ENCODE measurements around the genes APRT, CBFA2T3 and ZNF778.

- PRO-cap, result no peak
- RAMPAGE, long total RNA, 5 experiments, result start-site peak on the minus strand in 2 of 5 experiments, at chr16:88725050-88725654 at its widest, 15 to 21 reads per replicate
- RRBS, result 88% methylated on average over 6 of the region's 18 CpGs
Measured at GRCh38 chr16:88725232-88725634, 18.9 kb downstream of the CTU2 start.

GRCh38 chr16:88779500-88780729 lies 5.1 kb downstream of the PIEZO1 start:
- PRO-cap, result no peak
- RAMPAGE, long total RNA, 5 experiments, result no peak in any of the 5 experiments
- RRBS, result 33% methylated on average over 11 of the region's 36 CpGs

DNA sequence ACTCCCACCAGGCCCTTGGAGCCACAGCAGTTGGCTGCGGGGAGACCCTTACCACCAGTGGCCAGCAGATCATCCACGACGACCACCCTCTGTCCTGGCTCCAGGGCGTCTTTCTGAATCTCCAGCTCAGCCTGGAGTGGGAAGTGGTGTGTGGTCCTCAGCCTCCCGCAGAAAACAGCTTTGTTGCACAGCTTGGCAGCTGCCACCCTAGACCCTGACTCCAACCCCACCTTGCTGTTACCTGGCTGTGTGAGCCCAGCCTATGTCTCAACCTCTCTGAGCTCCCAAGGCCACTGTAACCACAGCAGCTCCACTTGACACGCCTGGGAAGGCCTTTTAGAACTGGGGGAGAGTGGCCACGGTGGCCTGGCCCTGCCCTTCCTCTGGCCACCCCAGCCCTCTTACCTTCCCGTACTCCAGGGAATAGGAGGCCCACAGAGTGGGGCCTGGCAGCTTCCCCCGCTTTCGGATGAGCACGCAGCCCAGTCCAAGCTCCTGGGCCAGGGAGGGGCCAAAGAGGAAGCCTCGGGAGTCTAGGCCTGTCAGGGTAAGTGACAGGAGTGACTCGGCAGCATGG lies 1.6 kb downstream of the APRT start:
- PRO-cap, result no peak
- RAMPAGE, long total RNA, 5 experiments, result start-site peak on the minus strand in 1 of 5 experiments, centred at position 501 of the sequence, 8 reads per replicate
- RRBS, result no CpG with 5 or more reads among the region's 13 CpGs

- PRO-cap, result bidirectional peak, plus-strand start at chr16:88812068, minus-strand start at chr16:88811938; bidirectional peak, plus-strand start at chr16:88812351, minus-strand start at chr16:88812153
- RAMPAGE, long total RNA, 5 experiments, result start-site peak on the minus strand in 5 of 5 experiments, at chr16:88811905-88811930 at its widest, 32 to 247 reads per replicate
- RRBS, result 2% methylated on average over 36 of the region's 100 CpGs
Measured at GRCh38 chr16:88811697-88812599, at the start of gene APRT. APRT (minus strand) TSS chr16:88811928.

DNA sequence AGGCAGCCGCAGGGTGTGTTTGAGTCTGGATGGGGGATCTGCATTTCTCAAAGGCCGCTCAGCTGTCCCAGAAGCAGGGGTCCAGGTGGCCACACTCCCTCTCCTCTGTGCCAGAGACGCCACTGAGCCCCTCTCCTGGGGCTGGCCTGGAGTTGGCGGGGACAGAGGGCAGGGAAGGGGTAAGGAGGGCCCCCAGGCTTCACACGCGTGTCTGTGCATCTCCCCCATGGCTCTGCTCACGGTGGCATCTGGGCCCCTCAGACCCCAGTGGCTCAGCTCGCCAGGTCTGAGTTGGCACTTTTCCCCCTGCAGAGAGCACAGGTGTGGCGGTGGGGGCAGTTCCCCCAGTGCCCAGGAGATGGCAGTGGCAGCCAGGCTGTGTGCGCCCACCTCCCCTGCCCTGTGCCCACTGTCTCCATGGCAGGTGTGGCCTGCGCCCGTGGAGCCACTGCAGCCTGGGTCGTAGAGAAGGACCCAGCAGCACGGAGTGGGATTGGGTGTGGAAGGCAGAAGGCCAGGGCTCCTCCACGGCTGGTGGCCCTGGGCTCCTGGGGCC lies 4.2 kb upstream of the APRT start:
- PRO-cap, result no peak
- RAMPAGE, long total RNA, 5 experiments, result start-site peak on the minus strand in 2 of 5 experiments, centred at positions 232 to 320 of the sequence, 6 to 16 reads per replicate
- RRBS, result no CpG with 5 or more reads among the region's 15 CpGs

DNA sequence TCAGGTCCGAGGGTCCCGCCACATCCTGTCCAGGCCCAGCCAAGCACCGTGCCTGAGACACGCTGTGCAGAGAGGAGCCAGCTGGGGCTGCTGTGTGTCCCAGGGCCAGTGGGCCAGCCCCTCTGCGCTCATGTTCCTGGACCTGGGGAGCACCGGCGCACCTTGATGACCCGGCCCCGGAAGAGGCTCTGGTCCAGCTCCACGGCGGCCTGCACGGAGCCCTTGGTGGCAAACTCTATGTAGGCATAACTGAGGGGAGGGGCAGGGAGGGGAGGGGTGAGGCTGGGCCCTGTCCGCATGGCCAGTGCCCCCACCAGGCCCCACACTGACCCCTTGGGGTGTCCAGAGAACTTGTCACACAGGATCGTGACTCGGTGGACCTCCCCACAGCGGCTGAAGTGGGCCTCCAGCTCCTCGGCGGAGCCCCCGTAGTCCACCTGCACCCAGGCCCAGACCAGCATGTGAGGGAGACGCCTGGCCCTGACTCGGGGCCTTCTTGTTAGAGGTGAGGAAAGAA lies 1.7 kb downstream of the PABPN1L start:
- PRO-cap, result no peak
- RAMPAGE, long total RNA, 5 experiments, result no peak in any of the 5 experiments
- RRBS, result no CpG with 5 or more reads among the region's 21 CpGs

DNA sequence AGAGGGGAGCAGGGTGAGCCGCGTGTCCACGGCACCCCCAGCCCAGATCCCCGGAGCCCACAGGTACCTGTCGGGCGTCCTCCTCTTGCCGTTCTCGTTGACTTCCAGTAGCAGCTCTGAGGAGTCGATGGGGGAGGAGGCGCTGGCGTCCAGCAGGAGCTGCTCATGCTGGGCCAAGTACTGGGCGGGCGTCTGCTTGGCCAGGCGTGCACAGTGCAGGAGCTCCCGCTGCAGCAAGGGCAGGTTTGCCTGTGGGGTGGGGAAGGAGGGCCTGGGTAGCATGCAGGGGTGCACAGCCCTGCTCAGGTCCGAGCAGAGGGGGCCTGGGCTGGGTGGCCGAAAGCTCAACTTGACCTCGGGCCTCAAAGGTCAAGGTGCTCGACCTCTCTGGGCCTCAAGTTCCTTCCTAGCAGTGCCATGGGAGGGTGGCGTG lies 19.4 kb upstream of the PABPN1L start:
- PRO-cap, result no peak
- RAMPAGE, long total RNA, 5 experiments, result no peak in any of the 5 experiments
- RRBS, result 90% methylated on average over 4 of the region's 20 CpGs

DNA sequence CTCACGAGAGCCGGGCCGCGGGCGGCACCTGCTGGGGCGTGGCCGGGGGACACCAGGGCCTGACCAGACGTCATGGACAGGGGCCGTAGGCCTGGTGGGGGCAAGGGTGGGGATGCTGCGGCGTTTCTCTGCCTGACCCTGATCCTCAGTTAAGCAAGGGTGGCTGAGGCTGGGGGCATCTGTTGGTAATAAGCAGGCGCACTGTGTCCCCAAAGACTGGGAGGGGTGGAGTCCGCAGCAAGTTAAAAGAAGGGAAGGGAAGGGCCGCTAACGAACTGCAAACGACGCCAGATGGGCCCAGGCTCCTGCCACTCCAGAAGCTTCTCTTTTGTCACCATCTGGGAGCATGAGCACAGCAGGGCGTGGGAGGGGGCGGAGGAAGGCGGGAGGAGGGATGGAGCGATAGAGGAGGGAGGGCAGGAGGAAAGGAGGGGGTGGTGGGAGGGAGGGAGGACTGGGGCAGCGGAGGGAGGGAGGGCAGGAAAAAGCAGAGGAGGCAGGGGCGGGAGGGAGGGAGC lies 22.5 kb upstream of the PABPN1L start:
- PRO-cap, result no peak
- RAMPAGE, long total RNA, 5 experiments, result no peak in any of the 5 experiments
- RRBS, result 76% methylated on average over 2 of the region's 23 CpGs

GRCh38 chr16:88974212-88974657 lies 2.8 kb downstream of the CBFA2T3 start:
- PRO-cap, result no peak
- RAMPAGE, long total RNA, 5 experiments, result no peak in any of the 5 experiments
- RRBS, result no CpG with 5 or more reads among the region's 21 CpGs

- PRO-cap, result no peak
- RAMPAGE, long total RNA, 5 experiments, result no peak in any of the 5 experiments
- RRBS, result 53% methylated on average over 17 of the region's 26 CpGs
Measured at GRCh38 chr16:88976108-88976806, 750 bp downstream of the CBFA2T3 start.

DNA sequence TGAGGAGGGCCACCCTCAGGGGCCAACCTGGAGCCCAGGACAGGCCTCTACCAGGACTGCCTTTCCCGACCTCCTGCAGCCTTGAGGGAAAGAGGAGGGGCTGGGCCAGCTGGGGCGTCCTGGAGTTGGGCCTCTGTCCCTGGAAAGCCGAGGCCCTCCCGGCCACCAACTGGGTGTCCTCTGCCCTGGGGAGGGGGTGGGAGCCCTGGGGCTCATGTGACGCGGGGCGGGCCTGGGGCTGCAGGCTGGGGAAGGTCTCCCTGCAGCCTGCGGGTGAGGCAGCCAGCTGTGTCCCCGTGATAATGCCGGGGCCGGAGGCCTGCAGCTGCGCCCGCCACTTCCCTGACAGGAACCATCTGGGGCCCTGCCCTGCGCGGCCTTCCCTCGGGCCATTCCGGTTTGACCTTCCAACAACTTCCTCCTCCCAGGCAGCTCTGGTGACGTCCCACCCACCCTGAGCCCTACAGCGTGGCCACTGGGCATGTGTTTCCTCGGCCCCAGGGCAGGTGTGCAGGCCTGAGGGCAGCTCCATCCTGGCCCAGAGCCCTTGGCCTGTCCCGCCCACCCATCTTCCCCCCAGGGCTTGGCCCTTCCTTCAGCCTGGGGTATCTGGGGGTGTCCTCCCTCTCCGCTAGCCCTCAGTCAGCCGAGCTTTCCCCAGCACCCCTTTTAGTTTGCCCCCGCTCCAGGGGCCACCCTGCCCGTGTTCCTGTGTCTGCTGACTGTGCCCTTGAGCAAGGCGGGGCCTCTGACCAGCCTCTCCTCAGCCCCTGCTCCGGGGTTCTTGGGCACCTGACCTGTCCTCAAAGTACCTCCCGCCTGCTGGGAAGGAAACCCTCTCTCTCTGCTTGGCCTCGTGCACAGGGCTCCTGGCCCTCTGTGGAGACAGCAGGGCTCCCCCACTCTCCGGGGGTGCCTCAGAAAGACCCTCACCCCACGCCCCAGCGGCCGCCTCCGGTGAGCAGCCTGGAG lies at the start of gene CBFA2T3:
TSS of gene CBFA2T3 (minus strand) at position 401 of the 972 bp plus-strand sequence.
- PRO-cap, result unidirectional peak, minus-strand start at position 296 of the sequence; unidirectional peak, minus-strand start at position 354 of the sequence; unidirectional peak, minus-strand start at position 401 of the sequence
- RAMPAGE, long total RNA, 5 experiments, result no peak in any of the 5 experiments
- RRBS, result 43% methylated on average over 13 of the region's 34 CpGs

DNA sequence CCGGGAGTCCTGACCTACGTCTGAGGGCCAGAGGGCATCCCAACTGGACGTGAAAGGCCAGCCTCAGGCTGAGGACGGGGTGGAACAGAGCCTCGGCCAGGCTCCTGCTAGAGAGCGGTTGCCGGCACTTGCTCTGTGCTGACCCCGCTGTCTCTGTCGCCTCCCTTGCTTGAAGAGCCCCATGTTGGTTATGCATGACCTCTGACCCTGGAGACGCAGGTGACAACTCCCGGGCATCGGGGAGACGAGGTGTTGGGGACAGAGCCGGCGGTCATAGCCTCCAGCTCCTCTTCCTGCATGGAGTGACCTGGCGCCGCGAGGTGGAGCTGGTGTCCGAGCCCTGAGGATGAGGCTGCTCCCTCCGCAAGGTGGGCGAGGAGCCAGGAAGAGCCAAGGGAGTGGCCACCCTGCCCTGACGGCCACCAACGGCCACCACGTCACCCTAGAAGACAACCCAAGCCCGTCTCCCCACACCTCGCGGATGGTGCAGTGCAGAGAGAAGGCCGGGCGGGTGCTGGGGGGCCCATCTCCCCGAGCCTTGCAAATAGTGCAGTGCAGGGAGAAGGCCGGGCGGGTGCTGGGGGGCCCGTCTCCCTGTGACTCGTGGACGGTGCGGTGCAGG lies 40.3 kb upstream of the ACSF3 start:
- PRO-cap, result no peak
- RAMPAGE, long total RNA, 5 experiments, result no peak in any of the 5 experiments
- RRBS, result 26% methylated on average over 11 of the region's 36 CpGs

DNA sequence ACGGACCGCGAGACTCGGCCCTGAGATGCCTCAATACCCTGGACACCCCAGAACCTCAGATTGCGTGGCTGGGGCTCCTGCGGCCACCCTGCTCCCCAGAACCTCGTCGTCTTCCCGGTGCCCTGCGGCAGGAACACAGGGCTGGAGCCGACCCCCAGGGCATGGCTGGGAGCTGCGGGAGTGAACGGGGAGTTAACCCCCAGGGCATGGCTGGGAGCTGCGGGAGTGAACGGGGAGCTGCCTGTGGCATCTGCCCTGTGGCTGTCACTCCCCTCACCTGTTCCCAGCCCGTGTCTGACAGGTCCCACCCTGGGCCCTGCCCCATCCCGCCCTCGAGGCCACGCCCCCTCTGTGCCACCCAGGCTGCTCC lies 39.5 kb upstream of the ACSF3 start:
- PRO-cap, result no peak
- RAMPAGE, long total RNA, 5 experiments, result no peak in any of the 5 experiments
- RRBS, result 67% methylated on average over 7 of the region's 19 CpGs

DNA sequence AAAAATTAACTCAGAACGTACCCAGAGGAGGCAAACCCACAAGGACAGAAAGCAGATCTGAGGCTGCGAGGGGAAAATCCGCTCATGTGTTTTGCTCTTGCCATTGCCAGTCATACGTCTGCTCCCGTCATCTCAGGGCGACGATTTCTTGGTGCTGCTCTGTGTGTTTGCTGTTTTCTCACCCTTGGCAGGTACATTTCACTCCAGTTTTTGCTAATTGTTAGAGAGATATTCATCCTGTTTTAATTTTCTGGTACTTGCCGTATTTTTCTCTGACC lies 33.4 kb upstream of the ACSF3 start:
- PRO-cap, result no peak
- RAMPAGE, long total RNA, 5 experiments, result no peak in any of the 5 experiments
- RRBS, result no CpG with 5 or more reads among the region's 8 CpGs

- PRO-cap, result no peak
- RAMPAGE, long total RNA, 5 experiments, result no peak in any of the 5 experiments
- RRBS, result 64% methylated on average over 6 of the region's 43 CpGs
Measured at GRCh38 chr16:89113596-89114312, 20.1 kb downstream of the ACSF3 start.

DNA sequence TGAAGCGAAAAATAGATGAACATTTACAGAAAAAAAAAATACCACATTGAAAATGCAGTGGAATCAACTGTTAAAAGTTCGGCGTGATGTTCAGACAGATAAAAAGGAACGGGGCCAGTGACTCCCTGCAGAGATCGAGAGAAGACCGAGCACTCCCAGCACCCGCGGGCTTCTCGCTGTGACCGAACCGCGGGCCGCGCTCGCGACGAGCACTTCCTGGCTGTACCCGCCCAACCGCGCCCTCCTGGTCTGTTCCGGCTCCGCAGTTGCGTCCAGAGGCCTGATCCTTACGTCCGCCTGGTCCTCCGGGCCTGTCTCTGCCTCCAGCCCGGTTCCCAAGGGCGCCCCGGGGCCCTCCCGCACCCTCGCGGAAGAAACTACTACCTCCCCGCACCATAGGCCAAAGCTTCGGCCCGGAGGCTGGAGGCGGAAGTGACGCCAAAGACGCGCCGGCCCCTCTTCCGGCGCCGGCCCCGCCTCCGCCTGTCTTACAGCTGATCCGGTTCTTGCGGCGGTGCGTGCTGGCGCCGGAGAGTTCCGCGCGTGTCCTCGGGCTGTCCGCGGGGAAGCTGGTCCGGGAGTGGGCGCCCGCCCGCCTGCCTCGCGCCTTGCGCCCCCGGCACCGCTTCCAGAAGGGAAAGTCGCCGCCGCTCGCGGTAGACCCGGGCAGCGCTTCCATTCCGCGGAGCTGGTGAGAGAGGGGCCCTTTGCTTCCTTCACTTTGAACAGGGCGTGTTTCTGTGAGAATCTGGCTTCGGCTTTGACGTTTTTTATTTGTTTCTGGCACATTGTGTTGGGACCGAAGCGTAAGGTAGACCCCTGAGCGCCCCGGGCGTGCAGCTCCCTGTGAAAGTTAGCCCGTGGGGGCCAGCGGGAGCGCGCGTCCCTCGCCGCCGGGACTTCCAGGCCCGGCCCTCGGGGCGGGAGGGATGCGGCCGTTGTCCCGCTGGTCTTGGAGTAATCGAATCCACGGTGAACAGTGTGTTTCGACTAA lies at the start of gene ZNF778:
TSS of gene ZNF778 (plus strand) at position 484 of the 994 bp plus-strand sequence.
- PRO-cap, result unidirectional peak, minus-strand start at position 175 of the sequence; bidirectional peak, plus-strand start at position 497 of the sequence, minus-strand start at position 379 of the sequence
- RAMPAGE, long total RNA, 5 experiments, result start-site peak on the plus strand in 2 of 5 experiments, centred at positions 489 to 514 of the sequence, 41 to 87 reads per replicate; start-site peak on the minus strand in 2 of 5 experiments, centred at positions 409 to 423 of the sequence, 10 to 57 reads per replicate
- RRBS, result 1% methylated on average over 45 of the region's 100 CpGs

DNA sequence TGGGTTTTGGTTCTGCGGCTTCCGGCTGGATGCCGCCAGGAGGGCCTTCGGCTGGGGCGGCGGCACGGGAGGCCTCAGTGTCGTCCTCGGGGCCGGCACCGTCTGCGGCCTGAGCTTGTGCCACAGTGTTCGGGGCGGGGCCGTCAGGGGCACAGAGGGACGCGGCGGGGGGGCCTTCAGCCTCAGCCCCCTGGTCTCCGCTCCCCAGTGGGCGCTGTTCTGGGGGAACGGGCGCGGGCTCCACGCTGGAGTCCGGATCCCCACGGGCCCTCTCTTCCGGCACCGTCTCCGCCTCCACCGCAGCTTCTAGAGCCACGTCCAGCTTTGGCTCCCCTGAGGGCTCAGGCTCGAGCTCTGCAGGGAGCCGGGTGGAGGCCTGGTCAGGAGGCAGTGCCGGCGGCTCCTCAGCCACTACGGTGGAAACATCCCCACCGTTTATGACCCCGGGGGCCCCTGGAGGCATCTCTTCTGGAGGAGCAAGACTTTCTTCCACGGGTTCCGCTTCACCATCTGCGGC lies 62.1 kb downstream of the ZNF778 start:
- PRO-cap, result no peak
- RAMPAGE, long total RNA, 5 experiments, result no peak in any of the 5 experiments
- RRBS, result 96% methylated on average over 12 of the region's 41 CpGs

- PRO-cap, result bidirectional peak, plus-strand start at chr16:89320485, minus-strand start at chr16:89320327
- RAMPAGE, long total RNA, 5 experiments, result no peak in any of the 5 experiments
- RRBS, result no CpG with 5 or more reads among the region's 37 CpGs
Measured at GRCh38 chr16:89319561-89320692, 102.4 kb downstream of the ZNF778 start.

- PRO-cap, result no peak
- RAMPAGE, long total RNA, 5 experiments, result no peak in any of the 5 experiments
- RRBS, result no CpG with 5 or more reads among the region's 10 CpGs
Measured at GRCh38 chr16:89336232-89336637, 118.7 kb downstream of the ZNF778 start.

DNA sequence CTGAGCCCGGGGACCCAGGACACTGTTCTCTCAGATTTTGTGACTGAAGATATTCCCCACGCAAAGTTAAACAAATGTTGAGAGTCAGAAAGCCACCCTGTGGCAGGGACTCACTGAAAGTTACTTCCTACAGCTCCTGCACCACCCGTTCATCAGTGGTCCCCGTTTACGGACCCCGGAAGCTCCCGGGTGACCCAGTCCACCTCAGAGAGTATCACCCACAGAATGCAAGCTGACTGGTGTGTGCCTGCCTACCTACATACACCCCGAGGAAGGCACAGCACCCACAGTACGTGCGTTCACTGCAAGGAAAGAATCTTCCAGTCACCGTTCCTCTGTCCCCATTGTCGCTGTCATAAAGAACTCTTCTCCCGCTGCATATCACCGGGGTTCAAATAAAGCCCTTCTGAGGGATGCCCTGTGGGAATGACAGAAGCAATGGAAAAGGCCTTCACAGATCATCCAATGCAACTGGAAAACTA lies 117.6 kb downstream of the ANKRD11 start:
- PRO-cap, result no peak
- RAMPAGE, long total RNA, 5 experiments, result no peak in any of the 5 experiments
- RRBS, result no CpG with 5 or more reads among the region's 14 CpGs

Measured in stomach (tissue), 7 donors.